Measurements from ENCODE around the gene SYNE3.

DNA sequence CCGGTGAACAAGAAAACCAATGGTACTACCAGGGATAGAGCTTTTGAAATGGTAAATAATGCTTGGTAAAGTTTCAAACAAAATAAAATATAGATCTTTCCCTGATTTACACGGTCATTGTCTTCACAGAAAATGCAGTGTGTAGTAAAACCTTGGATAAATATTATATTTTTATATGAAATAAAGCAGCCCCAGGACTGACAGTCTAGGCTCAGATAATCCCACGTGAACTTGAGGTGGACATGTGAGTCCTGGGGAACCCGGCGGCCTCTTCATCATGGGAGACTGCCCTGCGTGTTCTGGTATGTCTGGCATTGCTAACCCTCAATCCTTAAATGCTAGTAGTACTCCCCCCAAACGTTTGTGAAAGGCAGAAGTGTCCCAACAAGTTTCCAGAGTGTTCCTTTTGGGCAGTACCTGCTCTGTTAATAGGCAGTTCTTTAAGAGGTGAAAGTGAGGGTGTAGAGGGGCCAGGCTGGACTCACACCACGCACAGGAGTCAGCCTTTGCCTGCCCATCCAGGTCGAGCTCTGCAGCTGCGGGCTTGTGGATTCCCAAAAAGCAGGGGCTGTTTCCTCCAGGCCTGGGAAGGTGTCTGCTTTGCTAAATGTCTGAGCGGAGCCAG lies 1.1 kb upstream of the SERPINA10 start:
- RRBS, result no CpG with 5 or more reads among the region's 11 CpGs

- RRBS, result no CpG with 5 or more reads among the region's 4 CpGs
These were observed 5.8 kb upstream of the SERPINA9 start for GRCh38 chr14:94481665-94482297.

- RRBS, result no CpG with 5 or more reads among the region's 9 CpGs
These were observed 6.9 kb downstream of the SERPINA3 start for GRCh38 chr14:94618845-94619729.

DNA sequence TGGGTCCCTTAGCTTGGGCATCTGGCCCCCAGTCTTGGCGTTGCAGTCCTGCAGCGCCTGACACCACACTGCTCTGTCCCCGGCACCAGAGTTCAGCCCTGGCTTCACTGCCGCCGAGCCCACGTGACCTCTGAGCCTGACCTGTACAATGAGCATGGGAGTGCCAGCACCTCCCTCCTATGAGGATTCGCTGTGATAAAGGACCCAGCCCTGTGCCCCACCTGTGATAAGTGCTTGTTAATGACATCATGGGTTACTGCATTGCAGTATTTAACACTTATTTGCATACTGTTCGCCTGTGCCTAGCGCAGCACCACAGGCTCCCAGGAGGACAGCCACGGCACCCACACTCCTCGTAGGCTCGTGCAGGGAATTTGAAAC lies 118.2 kb upstream of the GSC start:
- RRBS, result no CpG with 5 or more reads among the region's 12 CpGs

- RRBS, result no CpG with 5 or more reads among the region's 30 CpGs
These were observed 137.8 kb upstream of the GSC start for GRCh38 chr14:94907634-94908263.

DNA sequence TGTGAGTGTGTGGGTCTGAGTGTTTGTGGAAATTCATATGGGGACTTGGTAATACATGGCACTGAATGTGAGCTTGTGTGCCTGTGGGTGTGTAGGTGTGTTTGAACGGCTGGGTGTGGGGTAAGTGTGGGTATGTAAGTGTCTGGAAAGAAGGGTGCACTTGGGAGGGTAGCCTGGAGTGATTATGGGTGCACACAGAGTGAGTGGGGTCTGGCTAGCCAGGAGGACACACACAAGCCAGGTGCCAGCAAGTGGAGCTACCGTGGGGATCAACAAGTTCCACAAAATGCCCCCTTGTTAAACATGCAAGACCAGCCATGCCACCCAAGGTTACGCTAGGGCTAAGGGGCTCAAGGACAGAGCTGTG lies 118.8 kb downstream of the DICER1 start:
- RRBS, result no CpG with 5 or more reads among the region's 3 CpGs

- RRBS, result no CpG with 5 or more reads among the region's 19 CpGs
These were observed 63.5 kb upstream of the DICER1 start for GRCh38 chr14:95220512-95221476.

DNA sequence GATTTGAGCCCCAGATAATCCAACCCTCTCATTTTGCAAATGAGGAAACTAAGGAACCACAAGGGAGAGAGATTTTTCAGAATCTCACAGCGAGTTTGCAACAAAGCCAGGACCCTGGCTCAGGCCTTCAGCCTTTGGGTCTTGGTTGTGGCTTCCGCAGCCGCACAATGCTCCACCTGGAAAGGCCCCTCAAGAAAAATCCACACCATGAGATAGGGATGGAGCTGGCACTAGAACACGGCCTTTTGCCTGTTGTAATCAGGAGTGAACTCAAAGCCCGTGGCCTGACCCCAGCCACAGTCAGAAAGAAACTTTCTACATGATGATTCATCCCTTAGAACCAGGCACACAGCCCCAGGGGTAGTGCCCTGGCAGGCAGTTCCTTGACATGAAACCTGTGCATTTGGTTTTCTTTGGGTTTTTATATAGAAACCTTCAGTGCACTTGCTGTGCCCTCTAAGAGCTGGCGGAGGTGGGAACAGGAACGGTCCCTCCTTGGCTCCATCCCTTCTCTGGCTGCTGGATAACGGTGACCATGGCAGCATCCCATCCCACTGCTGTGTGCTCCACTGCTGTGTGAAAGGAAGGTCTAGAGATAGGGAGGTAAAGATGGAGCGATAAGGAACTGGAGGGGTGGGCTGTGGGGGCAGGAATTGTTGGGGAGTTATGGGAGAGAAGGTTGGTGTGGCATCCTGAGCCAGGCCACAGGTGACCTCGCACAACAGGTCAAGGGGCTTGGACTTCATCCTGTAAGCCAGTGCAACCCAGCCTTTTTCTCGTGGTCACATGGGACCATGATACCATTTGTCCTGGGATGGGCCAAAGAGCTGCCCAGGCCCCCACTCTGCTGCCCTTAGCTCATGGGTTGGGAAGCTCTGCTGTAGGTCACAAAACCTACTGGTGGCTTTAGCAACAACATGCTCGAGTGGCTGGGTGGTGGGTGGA lies 4.9 kb downstream of the CLMN start:
- RRBS, result no CpG with 5 or more reads among the region's 12 CpGs

DNA sequence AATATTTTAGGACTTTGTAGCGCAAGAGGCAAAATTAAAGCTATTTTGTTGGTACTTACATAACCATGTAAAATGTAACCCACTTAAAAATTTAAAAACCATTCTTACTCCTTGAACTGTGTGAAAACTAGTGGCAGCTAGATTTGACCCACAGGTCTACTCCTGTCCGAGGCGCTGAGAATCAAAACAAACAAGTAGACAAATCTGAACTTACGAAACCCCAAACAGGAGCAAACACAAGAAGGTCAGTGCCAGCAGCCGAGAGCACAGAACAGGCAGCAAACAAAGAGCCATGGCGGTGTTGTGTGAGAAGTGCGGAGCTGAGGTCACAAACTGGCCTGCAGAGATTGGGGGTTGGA lies 79.1 kb upstream of the CLMN start:
- RRBS, result no CpG with 5 or more reads among the region's 7 CpGs

GRCh38 chr14:95479954-95480755 lies 36.3 kb downstream of the SYNE3 start:
- RRBS, result no CpG with 5 or more reads among the region's 10 CpGs

- RRBS, result 12% methylated on average over 42 of the region's 64 CpGs
These were observed at the start of gene SYNE3 for GRCh38 chr14:95516436-95517045. SYNE3 (minus strand) TSS chr14:95516650.

DNA sequence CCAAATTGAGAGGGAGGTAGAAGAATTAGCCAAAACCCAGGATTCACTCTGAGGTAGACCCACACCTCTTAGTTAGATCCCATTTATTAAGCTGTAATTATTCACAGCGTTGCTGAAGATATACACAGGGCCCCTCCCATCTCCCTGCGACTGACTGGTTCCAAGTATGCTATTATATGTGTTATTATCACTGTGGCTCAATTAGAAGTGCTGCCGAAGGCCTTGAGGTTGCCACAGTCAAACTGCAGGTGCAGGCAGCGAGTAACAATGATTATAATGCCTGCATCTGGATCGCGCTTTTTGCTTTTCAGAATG lies 1.5 kb upstream of the SYNE3 start:
- RRBS, result no CpG with 5 or more reads among the region's 6 CpGs

GRCh38 chr14:95519451-95520200 lies 3.2 kb upstream of the SYNE3 start:
- RRBS, result no CpG with 5 or more reads among the region's 9 CpGs

GRCh38 chr14:95522147-95522469 lies 5.7 kb upstream of the SYNE3 start:
- RRBS, result no CpG with 5 or more reads among the region's 9 CpGs

GRCh38 chr14:96098095-96098412 lies 58.9 kb downstream of the C14orf132 start:
- RRBS, result no CpG with 5 or more reads among the region's 5 CpGs

DNA sequence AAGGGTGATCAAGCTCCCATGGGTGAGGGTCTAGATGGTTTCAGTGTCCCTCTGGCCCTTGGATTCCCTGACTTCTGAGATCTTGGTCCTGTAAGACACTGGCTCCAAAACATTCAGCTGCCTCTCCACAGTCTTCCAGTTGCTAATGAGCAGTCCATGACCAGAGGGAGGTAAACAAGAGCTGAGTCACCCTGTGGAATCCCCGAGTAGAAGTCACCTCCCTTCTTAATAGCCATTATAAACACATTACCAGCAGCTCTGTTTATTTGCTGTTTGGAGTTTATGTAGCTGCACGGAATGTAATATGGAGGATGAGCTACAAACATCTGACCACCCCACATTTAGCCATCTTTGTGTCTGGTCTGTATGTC lies 37.3 kb upstream of the BDKRB2 start:
- RRBS, result no CpG with 5 or more reads among the region's 2 CpGs

DNA sequence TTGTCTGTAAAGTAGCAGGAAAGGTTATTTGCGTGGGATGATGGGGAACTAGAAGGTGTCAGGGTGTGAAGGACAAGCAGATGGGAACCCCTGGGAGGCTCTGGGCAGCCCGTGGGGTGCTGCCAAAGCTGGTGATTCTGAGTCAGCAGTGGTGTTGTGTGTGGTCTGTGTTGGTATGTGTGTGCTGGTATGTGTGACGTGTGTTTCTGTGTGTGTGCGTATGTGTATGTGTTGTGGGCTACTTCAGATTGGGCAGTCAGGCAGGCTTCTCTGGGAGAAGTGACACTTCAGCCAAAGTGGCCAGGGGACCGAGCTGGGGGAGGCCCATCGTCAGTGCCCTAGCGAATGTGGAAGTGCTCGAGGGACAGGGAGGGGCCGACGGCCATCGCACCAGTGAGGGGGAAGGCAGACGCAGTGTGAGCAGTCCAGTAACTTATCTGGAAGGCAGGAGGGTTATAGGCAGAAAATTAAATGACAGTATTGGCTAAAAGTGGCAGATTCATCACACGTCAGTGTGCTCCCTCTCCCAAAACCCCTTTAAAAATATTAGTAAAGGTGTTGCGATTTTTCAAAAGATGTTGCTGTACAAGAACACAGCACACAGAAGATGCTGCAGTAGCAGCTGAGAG lies 15.2 kb upstream of the BDKRB2 start:
- RRBS, result no CpG with 5 or more reads among the region's 14 CpGs

GRCh38 chr14:96222761-96223198 lies 18.1 kb downstream of the BDKRB2 start:
- RRBS, result no CpG with 5 or more reads among the region's 10 CpGs

DNA sequence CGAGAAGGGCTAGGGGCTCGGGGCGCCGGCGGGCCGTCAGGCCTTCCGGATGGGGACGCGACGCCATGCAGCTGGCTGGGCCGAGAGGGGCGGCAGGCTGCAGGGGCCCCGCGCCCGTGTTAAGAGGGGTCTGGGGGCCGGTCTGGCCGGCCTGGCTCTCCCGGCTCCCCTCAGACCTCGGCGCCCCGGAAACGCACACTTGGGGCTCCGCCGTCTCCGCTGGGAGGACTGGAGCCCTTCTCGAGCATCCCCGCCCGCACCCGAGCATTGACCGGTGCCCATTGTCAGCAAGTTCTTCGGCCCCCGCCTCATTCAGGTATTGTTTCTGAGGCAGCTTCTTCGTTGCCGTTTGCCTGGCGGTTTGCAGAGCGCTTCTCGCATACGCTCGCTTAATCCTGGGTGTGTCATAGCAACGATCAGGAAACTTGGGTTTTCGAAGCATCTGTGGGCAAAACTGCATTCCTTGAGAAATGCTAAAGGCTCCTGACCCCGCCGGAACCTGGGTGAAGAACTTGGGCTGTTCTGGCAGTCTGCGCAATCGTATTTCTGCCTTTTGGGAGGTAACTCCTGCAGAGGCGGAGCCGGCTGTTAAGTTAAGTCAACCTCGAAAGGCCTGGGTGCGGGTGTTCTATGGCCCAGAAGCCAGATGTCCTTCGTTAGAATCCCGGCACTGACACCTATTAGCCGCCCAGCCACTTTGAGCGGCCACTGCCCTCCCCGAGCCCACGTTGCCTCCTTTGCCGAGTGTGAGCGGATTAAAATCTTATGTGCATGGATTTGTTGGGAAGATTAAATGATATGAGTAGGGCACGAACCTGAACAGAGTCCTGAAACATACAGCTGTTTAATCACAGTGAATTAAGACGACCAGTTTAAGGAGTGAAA lies 526 bp downstream of the GSKIP start:
- RRBS, result 4% methylated on average over 28 of the region's 59 CpGs

- RRBS, result no CpG with 5 or more reads among the region's 3 CpGs
These were observed 11.5 kb downstream of the AK7 start for GRCh38 chr14:96403373-96403812.

All from HL-60 (cell line).